ENCODE measurements around a stretch of chr2.

DNA sequence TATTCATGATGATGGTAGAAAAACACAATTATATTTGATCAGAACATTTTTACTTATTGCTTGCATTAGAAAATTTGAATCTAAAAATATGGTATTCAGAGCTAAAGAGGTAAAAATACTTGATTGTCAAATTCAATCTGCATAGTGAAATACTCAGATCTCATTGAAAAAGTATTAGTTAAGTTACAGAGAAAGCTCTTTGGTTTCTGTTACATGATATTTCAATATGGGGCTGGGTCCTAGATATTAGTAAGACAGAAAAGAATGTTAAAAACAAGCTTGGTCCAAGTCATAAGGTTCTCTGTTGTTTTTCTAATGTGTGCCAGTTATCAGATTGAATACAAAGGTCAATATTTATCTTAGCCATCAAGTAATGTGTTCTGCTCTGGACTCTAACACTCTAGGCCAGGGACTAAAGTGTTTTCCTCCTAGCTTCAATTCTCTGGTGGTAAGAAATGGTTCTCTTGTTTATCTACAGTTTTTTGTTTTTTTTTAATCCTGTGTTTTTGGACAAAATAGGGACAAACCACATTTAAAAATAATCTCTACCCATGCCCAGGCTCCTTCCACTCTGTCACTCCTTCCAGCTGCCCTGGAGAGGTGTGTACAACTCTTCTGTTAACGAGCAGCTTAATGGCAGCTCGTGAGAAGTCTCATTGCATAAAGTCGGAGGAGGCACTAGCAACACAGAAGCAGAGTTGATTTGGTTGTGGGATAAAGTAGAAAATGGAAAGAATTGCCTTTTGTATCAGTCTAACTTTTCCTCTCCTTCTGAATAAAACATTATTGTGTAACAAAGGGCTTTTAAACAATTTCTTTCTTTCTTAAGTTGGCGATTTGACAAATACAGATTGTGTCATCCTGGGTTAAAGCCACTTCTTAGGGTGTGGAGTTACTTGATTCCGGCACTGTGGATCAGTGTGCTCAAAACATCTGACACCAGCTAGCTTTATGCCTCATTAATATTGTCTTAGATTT, 7.9 kb upstream of the SESTD1 start:
- PRO-cap: bidirectional peak, plus-strand start at position 662 of the sequence, minus-strand start at position 629 of the sequence

- PRO-cap: no peak
Observed at GRCh38 chr2:179428616-179429313, 164.1 kb upstream of the SESTD1 start.

DNA sequence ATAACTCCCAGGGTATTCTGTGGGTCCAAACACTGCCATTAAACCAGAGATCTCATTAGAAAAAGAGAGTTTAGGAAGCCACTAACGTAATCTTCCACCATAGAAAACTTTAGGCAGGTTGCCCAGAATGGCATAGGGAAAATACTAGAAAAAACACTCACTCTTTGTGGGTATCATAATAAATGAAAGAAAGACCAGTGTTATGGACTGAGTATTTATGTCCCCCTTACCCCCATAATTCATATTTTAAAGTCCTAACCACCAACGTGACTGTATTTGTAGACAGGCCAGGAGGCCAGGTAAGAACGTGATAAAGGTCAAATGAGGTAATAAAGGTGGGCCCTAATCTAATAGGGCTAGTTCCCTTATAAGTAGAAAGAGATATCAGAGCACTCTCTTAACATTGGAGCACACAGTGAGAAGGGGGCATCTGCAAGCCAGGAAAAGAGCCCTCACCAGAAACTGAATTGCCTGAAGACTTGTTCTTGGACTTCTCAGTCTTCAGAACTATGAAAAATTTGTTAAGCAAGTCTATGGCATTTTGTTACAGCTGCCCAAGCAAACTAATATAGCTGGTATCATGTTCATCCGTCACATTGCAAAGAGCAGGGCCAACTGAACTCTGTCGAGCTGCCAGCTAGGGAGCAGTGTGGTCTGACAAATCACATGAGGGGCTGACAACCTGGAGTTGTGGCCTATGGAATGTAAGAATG, 281.0 kb downstream of the ZNF385B start:
- PRO-cap: no peak

DNA sequence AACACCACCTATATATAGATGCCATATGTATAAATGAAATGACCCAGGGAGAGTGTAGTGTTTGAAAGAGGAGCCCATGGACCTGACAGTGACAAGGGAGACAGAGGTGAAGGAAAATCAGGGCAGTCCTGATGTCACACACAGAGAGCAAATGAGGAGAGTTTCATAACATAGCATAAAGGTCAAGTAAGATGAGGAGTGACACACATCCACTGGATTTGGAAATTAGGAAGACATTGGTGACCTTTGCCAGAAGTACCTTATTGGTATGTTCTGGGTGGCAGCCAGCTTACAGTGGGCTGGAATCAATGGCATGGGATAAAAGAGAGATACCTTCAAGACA, 276.6 kb downstream of the ZNF385B start:
- PRO-cap: no peak

DNA sequence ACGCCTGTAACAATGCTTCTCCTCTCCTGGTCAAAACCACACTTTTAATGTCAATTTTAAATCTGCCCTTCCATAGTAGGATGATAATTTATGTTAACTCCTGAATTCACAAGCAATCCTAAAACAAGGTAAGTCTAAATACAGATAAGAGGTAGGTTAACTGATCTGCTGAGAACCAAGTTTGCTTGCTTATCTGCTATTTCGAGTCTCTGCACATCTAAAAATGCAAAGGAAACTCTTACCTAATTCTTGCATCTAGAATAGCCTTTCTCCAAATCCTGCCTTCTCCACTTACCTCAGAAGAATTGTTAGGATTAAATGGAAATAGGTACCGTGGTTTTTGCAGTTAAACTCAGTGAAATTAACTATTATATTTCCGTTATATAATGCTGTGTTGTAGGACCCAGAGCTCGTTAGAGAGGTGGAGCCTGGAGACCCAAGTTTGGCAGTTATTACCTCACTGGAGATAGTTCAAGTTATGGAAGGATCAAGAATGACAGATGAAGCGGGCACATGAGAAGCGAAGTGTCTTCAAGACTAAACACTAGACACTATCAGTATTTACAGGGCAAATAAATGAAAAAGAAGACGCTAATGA, 1.0 kb downstream of the CWC22 start:
- PRO-cap: no peak

DNA sequence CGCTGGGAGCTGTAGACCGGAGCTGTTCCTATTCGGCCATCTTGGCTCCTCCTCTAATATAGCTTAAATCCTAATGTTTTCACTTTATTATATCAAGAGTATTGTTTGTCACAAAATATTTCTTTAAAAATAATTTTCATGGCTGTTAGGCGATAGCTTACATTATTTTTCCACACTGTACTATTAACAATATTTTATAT, 140.9 kb upstream of the UBE2E3 start:
- PRO-cap: no peak

DNA sequence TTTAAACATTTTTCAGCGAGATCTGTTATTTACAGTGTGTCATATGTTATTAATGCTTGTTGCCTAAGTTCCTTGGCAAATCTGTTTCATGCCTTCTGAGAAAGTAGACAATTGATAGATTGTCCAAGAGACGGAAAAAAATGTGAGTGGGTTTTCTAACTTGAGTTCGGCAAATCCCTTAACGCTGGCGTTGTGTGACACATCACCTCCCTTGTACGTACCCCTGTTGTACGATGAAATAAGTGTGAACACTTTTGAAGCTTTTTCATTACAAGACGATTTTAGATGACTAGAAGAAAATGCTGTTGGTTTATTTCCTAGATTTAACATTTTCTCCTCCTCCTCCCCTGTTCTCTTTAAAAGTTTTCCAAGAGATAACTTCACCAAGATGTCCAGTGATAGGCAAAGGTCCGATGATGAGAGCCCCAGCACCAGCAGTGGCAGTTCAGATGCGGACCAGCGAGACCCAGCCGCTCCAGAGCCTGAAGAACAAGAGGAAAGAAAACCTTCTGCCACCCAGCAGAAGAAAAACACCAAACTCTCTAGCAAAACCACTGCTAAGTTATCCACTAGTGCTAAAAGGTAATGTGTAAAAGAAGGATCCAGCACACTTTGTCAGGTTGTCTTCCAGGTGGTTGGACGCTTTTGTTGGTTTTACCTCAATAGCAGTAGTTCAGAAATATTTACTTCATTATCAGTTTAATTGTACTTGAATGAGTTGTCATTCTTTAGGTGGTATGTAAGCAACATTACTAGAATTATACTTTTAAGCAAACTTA, 1.4 kb downstream of the UBE2E3 start:
- PRO-cap: no peak

GRCh38 chr2:180983863-180984319, 3.5 kb downstream of the UBE2E3 start:
- PRO-cap: no peak

- PRO-cap: no peak
Observed at GRCh38 chr2:181014121-181014711, 33.8 kb downstream of the UBE2E3 start.

GRCh38 chr2:181142391-181142936, 162.1 kb downstream of the UBE2E3 start:
- PRO-cap: no peak

DNA sequence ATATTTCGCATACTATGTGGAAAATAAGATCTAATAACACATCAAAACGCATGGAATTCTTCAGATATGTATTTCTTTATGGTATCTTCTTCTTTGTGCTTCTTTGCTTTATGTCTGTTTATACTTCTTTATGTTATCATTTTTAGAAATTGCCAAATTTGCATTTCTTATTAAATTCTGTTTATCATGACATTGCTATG, 75.8 kb upstream of the ITGA4 start:
- PRO-cap: no peak

DNA sequence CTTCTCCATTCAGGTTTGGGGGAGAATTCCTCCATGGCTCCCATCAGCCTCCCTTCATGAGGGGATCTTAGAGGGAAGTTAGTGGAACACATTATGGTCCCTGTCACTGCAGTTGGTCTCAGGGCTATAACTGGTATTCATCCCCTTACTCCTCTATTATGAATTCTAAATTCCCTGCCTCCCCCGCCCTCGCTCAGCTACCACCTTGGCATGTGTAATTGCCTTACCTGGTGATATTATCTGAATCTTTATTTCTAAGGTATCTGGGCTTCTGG, 48.4 kb upstream of the NEUROD1 start:
- PRO-cap: no peak

GRCh38 chr2:181779969-181781113, 100.0 kb upstream of the NEUROD1 start:
- PRO-cap: no peak

DNA sequence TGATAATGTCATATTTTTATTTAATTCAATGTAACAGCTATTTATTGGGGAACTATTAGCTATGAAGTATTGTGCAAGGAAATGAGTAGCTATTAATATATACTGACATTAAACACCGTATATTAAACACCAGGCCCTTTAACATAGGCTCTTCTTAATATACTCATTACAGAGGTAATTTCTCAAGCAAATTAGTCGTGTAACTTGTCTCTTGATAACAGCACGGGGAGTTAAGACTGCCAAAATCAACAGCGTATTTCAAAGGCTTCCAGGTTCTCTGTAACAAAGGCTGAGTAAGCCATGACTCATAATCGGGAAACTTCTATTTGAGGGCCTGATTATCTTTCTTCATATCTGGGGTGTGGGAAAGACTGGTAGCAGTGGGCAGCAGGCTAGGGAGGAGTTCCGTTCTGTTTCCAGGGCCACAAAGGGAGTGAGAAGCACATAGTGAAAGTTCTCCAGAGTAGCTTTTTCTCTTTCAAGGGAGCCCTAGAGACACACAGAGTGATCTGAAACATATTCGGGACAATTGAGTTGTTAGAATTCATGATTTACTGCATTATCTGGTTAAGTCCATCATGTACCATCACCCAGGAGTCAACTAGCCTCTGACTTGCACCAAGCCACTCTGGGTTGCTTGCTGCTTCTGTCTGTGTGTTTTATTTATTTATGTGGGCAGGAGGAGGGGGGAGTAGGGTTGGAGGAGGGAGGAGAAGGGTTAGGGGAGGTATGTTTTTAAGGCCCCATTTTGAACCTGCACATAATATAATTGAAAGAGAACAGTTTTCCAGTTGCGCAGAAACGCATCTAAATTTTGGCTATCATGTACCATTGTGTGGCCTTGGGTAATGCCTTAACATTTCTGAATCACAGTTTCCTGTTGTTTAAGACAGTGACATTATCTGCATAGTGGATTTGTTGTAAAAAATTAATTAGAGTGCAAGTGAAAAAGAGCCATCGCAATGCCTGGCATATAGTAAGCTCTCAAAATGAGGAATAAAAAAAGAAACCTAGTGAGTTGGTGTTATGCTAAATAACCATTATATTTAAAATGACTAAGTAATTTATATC, 80.5 kb upstream of the ITPRID2 start:
- PRO-cap: unidirectional peak, plus-strand start at position 383 of the sequence; unidirectional peak, plus-strand start at position 480 of the sequence; unidirectional peak, minus-strand start at position 624 of the sequence

DNA sequence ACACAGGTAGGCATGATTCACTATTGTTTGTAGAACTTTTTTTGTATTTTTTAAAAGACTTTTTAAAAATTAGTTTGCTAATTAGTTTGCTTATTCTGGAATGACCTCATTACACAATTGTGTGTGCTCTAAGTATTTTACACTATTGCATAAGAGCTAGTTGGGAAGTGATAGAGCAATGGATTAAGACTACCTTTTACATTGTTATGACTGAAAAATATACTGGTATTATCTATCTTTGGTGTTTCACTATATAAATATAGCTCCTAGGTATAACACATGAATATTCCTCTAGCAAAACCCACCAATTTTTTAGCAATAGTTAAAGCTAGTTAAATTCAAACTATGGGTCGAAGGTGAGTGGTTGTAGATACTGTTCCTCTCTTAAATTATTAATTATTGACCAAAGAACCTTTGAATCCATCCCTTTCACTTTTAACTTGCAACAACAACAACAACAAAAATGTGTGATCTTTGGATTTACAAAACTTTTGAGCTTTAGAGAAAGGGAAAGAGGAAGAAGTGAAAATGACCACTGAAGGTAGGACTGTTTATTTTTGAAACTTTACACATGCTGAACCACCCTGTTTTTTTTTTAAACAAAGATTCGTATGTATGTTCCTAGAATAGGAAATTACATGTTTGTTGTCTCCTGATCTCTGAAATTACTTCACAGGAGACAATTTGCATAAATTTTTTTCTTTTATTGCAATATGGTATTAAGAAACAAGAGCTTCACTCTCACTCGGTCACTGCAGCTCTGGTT, 18.7 kb downstream of the ITPRID2 start:
- PRO-cap: no peak

GRCh38 chr2:182422801-182423309, 4.0 kb downstream of the PDE1A start:
- PRO-cap: no peak

- PRO-cap: no peak
Observed at GRCh38 chr2:182913234-182913568, 46.8 kb upstream of the FRZB start.

DNA sequence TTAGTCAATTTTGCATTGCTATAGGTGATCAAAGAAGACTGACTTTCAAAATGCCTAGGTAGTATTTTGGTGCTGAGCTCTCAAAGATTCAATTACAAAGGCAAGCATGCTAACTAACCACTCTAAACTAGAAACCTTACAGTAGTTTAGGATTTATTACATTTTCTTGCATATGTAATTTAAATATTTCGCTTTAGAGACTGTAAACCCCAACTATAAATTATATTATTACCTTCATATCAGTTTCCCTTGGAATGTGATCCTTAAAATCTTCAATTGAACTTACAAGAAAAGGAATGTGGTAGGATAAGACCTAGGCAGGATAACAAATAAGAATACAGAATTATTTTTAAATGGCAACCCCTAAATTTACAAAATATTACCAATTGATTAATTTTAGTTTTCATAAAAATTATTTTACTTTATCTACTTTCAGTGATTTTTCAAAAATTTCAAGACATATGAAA, 68.1 kb upstream of the FRZB start:
- PRO-cap: no peak

DNA sequence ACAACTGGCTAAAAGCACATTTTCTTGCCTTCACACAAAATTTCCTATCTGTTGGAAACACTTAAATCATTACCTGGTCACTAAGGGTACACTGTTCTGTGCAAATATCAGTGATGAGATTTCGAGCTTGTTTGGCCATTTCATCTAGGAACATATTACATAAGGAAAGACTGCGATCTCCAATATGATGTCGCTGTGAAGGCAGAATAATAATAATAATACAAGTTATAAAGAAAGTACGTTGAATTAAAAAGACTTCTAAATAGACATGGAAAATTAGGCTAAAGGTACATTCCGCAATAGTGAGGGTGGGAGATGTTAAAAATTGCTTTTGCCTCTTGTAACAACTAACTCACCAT, 76.2 kb downstream of the NCKAP1 start:
- PRO-cap: no peak

GRCh38 chr2:183615003-183615566, 490.8 kb downstream of the NUP35 start:
- PRO-cap: no peak

Measured in ReNcell CX (cell line).